AG10803 (cell line): ENCODE measurements around a stretch of chr2.

- RRBS: no CpG with 5 or more reads among the region's 31 CpGs
Measured at GRCh38 chr2:11582323-11583522, 48.9 kb downstream of the GREB1 start.

- RRBS: 29% methylated on average over 5 of the region's 25 CpGs
Measured at GRCh38 chr2:11697892-11698667, 28.1 kb upstream of the NTSR2 start.

- RRBS: no CpG with 5 or more reads among the region's 11 CpGs
Measured at GRCh38 chr2:11715896-11716499, 30.4 kb upstream of the LPIN1 start.

- RRBS: 15% methylated on average over 3 of the region's 5 CpGs
Measured at GRCh38 chr2:11829077-11829572, 82.7 kb downstream of the LPIN1 start.

DNA sequence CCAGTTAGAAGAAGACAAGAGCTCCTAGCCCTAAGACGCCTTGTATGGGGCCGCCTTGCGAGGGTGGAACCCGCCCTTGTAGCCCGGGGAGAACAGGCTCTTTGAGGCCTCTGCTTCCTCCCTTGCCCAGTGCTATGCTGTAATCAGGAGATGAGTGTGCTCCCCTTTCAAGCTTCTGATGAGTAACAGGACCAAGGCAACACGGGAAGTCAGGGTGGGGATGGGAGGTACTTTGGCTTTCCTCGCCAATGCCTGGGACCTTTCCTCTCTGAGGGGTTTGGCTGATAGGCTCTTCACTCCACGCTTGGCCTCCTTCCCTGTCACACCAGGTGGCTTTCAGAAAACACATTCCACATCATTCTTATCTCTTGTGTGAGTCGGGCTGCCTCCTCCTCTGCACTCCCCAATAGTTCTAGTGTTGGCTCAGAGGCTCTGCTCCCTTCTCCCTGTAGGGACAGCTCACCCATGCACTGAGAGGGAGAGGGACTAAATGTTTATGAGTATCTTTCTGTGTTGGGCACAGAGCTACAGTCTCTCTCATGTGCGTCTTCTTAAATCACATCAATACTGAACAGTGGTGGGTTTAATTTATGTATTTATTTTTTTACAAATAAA lies 223.6 kb upstream of the TRIB2 start:
- RRBS: 93% methylated on average over 4 of the region's 10 CpGs

DNA sequence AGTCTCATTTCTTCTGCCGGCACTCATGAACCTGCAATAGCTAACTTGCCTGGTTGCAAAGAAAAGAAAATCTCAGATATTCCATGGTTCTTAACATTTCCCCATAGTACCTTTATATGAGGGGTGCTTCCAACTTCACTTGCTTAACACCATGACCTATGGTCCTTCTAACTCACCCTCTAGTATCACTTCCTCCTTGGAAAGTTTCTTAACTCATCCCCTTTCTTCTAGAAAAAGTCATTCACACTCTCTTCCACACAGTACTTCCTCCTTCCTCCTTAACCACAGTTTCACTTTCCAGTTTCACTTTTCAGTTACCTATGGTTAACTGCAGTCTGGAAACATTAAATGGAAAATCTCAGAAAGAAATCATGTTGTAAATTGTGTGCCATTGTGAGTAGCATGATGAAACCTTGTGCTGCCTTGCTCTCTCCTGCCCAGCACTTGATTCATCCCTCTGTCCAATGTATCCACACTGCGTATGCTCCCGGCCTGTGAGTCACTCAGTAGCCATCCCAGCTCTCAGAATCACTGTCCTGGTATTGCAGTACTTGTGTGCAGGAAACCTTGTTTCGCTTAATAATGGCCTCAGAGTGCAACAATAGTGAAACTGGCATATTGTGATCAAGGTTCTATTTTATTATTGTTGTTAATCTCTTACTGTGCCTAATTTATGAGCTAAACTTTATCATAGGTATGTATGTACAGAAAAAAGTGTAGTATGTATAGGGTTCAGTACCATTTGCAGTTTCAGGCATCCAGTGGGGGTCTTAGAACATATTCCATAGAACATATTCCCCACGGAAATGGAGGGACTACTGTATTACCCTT lies 128.6 kb upstream of the TRIB2 start:
- RRBS: no CpG with 5 or more reads among the region's 5 CpGs

DNA sequence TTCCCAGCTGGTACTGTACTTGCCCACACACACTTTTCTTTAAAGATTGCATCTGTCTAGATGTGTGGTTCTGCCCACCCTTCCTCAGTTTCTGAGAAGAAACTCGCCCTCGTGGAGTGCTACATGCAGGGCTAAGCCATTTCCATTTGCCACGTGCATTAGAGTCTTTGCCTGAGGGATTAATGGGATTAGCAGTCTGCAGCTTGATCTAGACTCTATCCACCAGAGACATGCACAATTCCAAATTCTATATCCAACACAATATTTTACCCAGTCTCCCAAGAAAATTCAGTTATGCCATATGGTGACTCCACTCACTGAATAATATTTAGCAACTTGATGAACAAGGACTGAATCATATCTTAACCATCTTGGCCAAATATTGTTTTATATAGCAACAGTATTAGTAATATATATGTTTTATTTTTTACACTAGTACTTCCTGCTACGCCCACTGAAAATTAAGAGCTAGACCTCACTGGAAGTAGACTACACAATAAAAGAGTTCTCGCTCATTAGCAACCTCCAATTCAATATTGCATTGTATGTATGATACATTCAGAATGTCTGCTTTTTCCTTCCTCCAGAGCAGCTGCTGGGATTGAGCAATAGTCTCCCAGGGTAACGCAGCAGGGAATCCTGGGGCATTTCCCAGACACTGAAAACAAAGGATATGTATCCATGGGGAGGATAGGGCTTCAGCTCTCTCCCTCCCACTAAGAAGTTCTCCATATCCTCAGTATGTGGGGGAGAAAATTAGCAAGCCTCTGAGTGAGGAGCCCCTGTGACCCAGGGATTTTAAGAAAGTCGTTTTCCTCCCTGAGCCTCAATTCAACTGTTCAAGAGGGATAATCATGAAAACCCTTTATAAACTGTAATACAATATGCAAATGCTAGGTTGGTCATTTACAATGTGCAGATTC lies 14.1 kb upstream of the TRIB2 start:
- RRBS: no CpG with 5 or more reads among the region's 7 CpGs

- RRBS: no CpG with 5 or more reads among the region's 1 CpG
Measured at GRCh38 chr2:12715502-12715675, 1.3 kb upstream of the TRIB2 start.

DNA sequence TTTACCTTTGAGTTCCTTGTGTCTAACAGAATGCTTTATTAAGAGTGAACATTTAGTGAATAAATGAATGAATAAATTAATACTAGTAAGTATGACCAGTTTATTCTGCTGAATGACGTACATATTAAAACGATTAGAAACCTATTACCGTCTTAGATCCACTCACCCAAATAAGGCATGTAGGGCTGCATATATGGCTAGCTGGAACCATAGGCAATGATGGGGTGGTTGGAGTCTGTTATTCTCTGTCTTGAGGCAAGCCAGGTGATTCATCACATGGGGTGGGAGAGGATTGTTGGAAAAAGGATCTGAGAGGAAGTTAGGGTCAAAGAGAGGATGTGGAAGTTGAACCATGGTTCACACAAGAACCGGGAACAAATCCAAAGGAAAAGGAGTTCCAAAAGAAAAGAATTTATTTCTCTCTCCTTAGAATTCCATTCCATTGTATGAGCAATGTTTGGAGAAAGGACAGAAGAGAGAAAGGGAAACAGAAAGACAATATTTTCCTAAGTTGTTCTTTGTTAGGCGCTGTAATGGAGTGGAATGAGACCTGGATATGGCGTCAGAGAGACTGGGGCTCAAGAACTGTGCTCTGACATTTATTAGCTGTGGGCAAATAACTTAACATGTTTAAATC lies 71.1 kb downstream of the TRIB2 start:
- RRBS: no CpG with 5 or more reads among the region's 6 CpGs

DNA sequence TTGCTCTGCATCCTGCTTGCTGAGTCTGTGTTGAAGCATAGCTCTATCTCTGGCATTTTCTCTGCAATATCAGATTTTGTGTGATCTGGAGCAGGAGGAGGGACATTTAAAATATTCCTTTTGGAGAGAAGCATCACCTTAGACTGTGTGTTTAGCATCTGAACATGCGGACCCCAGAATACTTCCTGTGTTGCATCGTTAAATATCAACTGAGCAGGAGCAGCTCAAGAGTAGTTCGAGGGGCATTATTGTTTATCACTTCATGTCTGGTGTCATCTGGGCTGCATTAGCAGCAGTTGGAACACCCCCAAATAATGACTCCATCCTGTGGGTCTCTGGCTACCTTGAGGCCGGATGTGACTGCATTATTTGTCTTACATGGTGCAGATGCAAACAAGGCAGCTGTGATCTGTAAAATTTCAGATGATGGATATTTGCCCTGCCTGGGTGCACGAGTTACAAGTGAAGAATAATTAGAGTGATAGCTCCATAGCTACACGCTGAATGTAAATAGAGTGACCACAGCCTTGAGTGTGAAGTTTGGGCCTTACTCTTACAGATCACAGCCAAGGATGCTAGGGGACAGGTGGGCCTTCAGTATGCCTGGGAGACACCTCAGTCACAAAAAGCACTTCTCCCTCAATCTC lies 231.8 kb downstream of the TRIB2 start:
- RRBS: no CpG with 5 or more reads among the region's 6 CpGs

GRCh38 chr2:13876377-13876796 lies 756.1 kb upstream of the LRATD1 start:
- RRBS: no CpG with 5 or more reads among the region's 8 CpGs

DNA sequence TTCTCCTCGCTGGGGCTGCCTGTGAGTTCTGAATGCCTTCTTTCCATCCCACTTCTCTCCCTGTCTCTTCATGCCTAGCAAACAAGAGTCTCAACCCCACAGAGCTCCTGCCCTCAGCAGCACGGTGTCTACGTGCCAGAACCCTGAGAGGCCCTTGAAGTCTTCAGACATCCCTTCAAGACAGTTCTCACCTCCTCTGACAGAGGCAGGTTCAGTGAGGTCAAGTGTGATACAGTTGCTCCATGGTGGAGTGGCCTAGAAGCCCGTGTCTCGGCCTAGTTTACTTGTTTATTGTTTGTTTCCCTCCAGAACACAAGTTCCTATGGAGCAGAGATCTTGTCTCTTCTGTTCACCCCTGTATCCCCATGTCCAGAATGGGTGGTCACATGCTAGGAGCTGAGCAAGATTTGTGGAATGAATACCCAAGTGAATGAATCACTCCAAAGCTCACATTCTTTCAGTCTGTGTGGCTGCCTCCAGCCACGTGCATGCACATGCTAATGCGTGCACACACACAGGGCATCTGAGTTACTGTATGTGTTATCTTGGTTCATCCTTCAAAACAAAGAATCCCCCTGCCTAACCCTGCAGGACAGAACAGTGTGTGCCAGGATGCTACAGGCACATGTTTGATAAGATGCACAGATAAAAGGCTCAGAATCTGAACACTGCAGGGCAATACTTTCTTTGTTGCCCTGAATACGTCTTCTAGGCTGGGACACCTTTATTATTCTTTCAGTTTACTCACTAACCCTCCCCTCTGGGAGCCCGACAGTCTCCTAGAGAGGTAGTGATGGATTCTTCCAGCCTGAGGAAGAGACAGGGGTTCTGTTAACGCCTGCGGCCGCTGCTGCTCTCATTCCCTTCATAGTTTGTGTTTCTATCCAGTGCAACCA lies 391.5 kb downstream of the NBAS start:
- RRBS: no CpG with 5 or more reads among the region's 12 CpGs

- RRBS: no CpG with 5 or more reads among the region's 9 CpGs
Measured at GRCh38 chr2:15404422-15404957, 156.6 kb downstream of the NBAS start.

DNA sequence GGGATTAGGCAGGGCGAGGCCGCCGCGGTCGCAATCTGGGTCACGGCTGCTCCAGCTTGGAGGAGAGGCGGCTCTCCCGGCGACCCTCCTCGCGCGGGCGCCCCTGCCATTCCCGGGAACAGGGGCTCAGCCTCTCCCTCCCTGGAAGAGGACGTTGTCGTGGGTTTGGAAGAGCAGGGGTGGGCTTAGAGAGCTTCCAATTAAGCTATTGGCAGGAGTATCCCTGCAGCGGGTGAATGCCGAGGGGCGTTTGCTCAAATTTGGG lies 698 bp downstream of the MYCN start:
- RRBS: 2% methylated on average over 7 of the region's 19 CpGs

DNA sequence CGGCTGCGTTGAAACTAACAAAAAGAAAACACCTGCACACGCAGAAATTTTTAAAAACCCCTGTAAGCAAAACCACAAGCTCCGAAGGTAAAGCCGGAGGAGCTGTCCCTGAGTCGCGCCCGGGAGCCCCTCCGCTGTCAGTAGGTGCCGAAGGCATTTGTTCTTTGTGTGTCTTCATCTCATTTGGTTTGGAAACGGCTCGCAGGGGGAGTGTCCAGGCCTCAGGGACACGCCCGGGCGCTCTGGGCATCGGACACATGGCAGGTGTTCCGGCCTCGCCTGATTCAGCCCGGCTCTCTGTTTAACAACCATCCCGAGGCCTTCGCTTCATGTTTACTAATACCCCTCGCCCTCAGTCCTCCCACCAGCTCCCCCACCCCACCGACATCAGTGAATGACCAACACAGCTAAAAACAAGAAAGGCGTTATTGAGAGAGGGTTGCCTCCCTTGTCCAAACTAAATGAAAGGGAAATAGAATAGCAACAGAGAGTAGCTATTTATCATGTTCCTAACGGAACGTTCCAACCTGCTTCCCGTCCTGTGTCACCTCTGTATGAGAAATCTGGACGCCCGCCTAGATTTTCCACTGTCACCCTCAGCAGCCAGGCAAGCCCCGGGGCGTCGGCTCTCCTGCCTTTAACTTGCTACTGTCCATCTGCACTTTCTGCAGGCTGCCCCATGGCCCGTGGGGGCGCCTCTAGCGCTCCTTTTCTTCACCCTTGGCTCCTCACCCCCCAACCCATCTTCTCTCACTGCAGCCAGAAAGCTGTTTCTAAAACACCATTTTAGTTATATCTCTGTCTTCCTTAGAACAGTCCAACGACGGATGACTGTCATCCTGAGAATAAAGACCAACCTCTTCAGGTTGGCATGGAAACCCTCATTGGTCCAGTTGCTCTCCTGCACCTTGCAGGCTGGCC lies 73.9 kb downstream of the MYCN start:
- RRBS: 27% methylated on average over 8 of the region's 37 CpGs

DNA sequence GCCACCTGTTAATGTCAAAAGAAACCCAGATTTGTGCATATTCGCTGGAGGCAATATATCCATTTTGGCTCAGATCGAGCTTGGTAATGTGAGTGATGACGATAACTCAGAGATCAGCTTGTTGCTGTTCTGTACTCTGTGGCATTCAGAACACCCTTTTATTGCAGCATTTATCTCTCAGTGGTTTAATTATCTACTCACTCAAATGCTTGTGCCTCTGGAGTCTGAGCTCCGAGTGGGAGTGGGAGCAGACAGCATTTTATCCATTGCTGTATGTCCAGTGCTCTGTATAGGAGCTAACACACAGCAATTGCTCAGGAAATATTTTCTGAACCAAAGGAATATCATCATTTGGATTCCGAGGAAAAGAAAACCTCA lies 183.6 kb downstream of the MYCN start:
- RRBS: no CpG with 5 or more reads among the region's 5 CpGs

DNA sequence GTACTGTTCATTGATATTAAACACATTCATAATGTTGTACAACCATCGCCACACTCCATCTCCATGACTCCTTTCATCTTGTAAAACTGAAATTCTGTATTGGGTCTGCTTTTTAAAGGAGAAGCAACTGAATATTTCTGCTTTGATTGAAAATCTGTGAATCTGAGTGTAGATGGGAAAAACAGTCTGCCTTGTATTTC lies 99.5 kb downstream of the CYRIA start:
- RRBS: no CpG with 5 or more reads among the region's 1 CpG

GRCh38 chr2:16654912-16655908 lies 10.4 kb downstream of the CYRIA start:
- RRBS: no CpG with 5 or more reads among the region's 10 CpGs

DNA sequence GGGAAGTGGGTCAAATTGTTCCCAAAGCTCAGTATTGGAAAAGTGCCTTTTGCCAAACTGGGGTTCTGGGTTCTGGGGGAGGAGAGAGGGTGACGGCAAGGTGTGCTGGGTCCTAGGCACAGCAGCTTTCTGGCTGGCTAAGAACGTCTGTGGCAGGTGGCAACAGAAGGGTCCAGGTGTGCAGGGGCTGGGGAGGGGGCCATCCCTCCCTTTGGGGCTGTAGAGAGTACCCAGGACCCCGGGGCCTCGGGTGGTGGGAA lies 547 bp downstream of the CYRIA start:
- RRBS: no CpG with 5 or more reads among the region's 4 CpGs